Measurements from ENCODE around the gene PITX3.

DNA sequence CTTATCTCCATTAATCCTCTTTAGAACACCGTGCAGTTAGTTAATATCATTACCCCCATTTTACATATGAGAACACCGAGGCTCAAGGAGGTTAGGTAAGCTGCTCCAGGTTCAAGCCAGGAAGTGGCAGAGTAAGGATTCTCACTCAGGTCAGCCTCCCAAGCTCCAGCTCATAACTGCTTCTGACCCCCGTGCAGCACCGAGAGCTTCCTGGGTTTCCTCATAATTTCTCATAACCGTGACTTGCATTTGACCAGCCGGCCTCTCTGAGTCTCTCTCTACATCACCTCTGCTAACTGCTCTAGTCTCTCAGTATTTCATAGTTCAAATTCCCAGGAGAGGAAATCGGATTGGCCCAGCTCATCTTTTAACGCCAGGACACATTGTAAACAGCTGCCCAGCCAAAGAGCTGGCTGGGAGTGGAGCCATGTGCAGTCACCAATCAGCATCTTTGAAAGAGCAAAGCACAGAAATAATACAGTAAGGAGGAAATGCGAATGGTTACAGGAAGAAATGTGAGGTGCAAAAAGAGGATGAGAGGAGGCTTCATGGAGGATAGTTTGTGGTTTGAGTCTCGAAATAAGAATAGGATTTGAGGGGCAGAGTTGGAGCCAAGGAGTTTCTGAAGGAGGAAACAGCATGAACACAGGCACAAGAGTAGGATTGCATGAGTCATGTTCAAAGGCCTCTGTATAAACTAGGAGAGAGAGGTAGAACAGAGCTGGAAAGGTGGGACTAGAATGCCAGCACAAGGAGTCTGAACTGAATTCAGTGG, 15.1 kb upstream of the LBX1 start:
- PRO-cap = no peak

DNA sequence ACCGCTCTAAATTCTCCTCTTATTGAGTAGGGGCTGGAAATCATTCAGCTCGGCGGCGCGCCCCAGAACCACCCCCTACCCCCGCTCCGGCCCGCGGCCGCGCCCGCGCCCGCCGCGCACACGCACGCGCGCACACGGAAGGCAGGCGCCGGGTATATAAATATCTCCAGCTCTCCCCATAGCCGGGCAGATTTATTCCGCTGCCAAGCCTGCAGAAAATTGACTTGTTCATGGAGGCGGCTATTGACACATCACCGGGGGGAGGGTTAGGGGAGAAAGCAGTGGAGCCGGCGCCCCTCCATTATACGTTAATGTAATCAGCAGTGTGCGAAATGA, 61.5 kb upstream of the BTRC start:
- PRO-cap = no peak

DNA sequence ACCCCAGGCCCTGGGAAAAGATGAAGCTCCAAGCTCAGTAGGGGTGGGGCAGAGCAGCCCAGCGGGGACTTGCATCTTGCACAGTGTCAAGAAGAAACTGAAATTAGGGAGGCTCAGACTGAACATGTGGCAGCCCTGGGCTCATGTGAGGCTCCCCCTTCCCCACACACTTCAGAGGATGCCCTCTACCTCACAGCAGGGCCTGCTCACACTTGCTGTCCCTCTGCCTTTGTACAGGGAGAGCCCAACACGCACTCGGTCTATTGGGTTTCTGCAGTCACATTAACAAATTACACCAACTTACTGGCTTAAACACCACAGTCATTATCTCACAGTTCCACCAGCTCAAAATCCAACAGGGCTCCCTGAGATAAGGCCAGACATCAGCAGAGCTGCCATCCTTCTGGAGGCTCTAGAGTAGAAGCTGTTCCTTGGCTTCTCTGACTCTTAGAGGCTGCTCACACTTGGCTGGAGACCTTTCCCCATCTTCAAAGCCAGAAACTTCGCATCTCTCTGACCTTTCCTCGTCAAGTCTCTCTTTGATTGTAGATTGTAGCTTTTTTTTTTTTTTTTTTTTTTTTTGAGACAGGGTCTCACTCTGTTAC, 12.2 kb downstream of the POLL start:
- PRO-cap = no peak

DNA sequence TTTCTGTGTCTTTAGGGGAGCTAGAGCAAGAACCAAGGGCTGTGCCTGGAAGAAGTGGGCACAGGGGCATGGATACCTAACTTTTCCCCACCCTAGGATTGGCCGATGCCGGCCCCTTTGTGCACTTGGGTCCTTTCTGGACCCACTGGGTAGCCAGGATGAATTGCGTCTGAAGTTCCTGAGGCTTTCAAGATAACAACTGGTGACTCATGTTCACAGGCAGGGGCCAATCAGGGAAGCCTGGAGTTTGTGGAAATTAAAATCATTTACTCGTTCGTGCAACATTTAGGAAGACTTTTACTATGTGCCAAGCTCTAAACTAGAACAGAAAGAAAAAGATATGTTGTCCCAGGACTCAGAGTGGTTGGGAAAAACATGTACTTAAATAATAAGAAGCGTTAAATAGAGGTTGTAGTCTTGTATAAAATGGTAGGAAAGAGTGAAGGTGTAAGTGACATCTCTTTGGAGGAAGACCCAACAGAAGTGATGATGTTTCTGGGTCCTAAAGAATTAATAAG, 882 bp downstream of the DPCD start:
- PRO-cap = no peak

- PRO-cap = no peak
These were observed 1.1 kb downstream of the FBXW4 start for GRCh38 chr10:101693947-101694145.

DNA sequence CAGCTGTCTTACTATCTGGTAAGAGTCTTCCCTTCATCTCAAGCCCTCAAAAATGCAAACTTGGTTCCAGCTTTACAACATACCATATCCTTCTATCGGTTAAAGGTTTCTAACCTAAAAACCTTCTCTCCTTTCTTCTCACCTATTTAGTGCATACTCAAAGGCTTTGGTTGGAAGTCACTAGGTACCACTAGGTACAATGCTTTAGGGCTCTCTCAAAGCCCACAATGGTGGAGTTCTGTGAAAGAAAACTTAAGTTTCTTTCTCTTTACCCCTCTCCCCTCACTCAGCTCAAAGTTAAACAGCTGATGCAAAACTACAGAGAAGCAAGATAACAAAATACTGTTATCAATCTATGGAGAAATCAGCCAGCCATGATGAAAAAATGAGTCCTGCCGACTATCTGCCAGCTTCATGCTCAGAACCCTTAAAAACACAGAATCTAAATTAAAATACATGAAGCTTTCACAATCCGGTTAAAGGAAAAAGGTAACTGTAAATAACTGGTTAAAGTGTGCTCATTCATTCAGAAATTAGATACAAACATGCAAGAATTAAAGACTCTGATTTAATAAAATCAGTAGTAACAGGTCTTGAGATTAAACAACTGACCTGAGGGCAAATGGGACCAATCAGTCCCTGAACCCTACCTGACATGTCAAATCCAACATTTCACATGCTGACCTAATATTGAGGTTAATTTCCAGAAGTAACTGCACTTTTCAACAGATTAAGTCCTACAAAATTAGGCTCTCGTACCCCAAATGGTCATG, 1.7 kb upstream of the NPM3 start:
- PRO-cap = no peak

GRCh38 chr10:101834259-101834868, 9.2 kb downstream of the KCNIP2 start:
- PRO-cap = no peak

DNA sequence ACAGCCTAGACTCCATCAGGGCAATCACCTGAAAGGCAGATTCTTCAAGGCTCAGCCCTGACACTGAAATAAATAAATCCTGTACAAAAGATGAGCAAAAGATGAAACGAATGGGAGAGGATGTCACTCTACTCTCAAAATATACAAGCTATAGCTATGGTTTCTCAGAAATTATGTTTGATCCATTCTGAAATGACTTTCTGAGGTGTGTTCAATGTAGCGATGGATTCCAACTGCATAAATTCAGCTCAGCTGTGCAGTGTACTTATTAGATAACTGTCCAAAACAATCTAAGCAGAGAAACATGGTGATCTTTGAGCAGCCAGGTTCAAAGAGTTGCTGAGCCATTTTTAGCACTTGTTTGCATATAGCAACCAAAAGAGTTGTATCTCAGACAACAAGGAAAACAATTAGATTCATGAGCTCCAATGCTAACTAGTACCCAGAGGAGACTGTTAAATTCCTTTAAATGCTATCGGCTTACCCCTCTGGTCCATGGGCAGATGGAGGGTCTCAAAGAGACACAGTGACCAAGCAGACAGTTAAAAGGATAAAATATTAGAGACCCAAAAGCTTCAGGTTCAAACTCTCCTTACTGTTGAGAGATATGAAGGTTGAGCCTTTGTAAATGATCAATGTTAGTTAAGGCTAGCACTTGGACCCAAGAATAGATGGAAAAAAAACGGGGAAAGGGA, 15.9 kb upstream of the KCNIP2 start:
- PRO-cap = no peak

GRCh38 chr10:102241291-102242285, at the start of gene PITX3:
Gene PITX3, minus strand, starts transcription at chr10:102241512.
- PRO-cap = unidirectional peak, minus-strand start at chr10:102241512

DNA sequence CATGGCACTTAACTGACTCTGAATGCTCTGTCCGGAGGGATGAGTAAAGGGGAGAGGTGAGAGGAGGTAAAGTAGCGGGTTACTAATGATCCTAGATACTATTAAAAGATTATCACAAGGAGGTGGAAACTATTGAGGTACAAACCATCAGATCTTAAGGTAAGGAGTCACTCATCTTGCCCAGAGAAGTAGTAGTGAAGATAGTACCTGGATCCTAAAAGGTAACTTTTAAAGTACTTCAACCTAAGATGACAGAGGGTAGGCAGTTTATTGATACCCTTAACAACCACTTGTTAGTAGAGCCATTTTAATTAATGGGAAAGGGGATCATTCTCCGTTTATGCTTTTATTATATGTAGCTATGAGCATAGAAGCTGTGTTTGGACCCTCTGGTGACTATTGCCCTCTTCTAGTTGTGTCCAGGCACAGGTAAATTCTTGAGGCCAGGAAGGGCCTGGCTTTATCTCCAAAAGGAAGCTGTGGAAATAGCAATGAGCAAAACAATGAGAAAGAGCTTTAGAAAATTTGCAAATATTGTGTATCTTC, 37.7 kb downstream of the GBF1 start:
- PRO-cap = no peak

GRCh38 chr10:102311859-102312416, 66.6 kb downstream of the GBF1 start:
- PRO-cap = no peak

GRCh38 chr10:102419940-102420486, 623 bp upstream of the FBXL15 start:
- PRO-cap = no peak

DNA sequence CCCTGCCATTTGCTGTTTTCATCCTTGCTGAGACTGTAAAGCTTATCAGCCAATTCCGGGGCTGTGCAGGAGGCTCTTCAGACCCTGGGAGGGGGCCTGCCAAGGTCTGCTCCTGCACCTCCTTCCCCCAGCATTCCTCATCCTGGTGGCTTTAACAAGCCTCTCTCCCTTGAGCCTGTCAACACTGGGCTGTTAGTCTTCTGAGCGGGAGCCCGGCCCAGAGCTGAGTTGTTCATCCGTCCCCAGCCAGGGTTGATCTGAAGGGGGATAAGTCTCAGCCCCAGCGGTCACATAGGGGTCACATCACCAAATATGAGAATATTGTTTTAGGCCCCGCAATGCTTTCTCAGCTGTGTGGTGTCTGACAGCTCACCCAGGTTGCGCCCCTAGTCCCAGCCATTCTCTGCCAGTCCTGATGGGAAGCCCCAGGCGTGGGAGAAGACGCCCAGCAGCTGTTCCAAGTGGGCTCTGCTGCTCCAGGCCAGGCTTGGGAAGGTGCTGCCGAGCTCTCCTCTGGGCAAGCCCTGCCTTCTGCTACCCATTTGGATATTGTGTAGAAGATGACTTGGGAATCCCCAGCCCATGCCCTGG, 23.6 kb upstream of the TRIM8 start:
- PRO-cap = no peak

DNA sequence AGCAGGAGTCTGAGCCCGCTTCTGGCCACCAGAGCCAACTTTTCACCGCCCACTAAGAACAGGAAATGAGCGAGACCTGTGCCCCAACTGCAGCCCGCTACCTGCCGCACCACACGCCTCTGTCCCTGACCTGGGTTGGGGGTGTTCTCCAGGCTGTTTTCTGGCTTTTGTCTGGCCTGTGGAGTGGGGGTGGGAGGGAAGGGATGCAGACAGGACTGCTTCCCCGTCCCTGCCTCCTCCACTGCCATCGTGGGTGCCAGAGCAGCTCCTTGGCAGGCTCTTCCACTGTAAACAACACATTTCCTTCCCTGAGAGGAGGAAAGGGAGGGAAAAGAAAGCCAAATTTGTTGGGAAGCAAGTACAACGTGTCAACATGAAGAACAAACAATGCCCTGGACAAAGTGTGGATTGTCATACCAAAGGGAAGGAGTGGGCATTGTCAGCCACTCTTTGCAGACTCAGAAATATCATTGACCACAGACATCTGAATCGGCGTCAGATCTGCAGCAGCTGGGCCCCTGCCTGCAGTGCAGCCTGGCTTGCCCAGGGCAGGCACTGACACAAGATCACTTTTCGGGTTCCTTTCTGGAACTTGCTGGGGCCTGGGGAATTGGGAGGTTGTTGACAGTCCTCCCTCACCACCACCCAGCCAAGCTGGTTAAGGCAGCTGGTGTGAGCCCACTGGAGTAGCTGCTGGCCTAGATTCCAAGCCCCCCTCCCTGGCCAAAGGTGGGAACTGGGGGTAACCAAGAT, 22.7 kb upstream of the TRIM8 start:
- PRO-cap = no peak

GRCh38 chr10:102642241-102642633, 2.0 kb upstream of the TRIM8 start:
- PRO-cap = bidirectional peak, plus-strand start at chr10:102642339, minus-strand start at chr10:102642119; unidirectional peak, plus-strand start at chr10:102642569

- PRO-cap = bidirectional peak, plus-strand start at chr10:102646748, minus-strand start at chr10:102646704
These were observed 2.4 kb downstream of the TRIM8 start for GRCh38 chr10:102646607-102647134.

GRCh38 chr10:102656572-102657656, 12.6 kb downstream of the TRIM8 start:
- PRO-cap = no peak

DNA sequence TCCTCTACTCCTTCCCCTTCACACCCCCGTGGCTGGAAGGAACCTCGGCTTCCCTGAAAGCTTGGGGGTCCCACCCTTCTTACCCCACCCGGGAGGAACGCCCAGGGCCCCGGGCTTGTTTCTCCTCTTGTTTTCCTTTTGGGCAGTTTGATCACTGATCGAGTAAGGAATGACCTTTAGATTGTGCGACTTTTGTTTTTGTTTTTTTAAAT, 13.3 kb downstream of the TRIM8 start:
- PRO-cap = no peak

DNA sequence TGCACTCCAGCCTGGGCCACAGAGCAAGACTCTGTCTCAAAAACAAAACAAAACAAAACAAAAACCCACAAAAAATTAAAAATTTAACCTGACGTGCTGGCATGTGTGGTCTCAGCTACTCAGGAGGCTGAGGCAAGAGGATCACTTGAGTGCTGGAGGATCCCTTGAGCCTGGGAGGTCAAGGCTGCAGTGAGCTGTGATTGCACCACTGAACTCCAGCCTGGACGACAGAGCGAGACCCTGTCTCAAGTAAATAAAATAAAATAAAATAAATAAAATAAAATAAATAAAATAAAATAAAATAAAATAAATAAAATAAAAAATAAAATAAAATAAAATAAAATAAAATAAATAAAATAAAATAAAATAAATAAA, 18.8 kb downstream of the TRIM8 start:
- PRO-cap = no peak

DNA sequence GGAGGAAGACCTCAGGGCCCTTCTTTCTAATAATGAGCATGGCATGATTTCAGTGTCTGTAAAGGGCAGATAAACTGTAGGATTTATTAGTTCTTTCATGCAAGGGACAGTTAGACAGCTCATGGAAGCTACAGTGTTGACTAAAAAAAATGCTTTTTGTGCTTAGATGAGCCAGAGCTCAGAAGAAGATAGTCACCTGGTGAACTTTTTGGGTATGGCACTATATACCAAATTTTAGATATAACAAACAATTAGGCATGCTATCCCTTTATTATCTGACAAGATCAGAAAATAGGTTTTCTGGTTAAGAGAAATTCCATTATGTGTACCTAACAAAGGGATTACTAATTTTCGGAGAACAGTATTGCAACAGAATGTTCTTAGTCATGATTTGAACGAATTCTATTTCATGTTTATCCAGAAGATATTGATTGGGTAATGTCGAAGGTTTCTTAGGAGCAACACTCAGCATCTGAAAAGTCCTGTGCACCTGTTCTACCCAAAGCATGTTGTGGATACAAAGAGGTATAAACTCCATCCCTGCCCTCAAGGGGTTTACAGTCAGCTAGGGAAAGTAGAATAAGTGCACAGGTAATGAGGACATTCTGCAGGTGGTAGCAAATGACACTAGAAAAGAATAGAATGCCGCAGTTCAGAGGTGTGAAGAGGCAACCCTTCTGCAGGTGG, 36.5 kb downstream of the WBP1L start:
- PRO-cap = no peak

Measured in right common carotid artery plus branches (tissue), 1 donor.